Tibial artery (tissue), 1 donor: ENCODE data around the gene RAB3GAP1.

- PRO-cap = no peak
Measured at GRCh38 chr2:134717974-134718499, 763 bp downstream of the TMEM163 start.

- PRO-cap = no peak
Measured at GRCh38 chr2:134862485-134863221, 24.2 kb downstream of the ACMSD start.

DNA sequence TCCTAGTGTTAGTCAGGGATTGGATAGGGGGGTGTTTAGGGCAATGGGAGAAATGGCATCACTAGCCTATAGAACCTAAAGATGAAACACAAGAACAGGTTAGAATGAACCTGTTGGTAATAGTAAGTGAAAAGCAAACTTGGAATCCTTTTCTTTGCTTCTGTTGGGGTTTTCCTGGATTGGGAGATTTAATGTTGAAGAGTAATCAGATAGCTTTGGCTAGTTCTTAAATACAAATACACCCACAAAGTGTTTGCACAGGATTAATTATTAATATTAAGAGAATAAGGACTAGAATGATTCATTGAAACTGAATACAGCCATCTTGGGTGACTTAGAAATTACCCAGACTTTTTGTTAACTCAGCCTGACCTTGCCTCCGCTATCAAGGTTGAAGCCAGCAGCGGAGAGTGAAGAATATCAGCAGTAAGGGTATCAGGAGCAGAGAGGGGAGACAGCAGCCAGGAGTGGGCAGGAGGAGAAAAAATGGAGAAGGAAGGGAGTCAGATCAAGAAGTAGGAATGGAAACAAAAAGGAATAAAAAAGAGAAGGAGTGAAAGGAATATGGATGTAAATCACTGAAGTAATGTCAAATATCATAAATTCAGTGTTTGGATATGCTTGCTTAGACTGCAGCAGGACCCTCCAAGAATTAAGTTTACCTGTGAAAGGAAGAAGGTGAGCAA lies 14.5 kb downstream of the CCNT2 start:
- PRO-cap = no peak

DNA sequence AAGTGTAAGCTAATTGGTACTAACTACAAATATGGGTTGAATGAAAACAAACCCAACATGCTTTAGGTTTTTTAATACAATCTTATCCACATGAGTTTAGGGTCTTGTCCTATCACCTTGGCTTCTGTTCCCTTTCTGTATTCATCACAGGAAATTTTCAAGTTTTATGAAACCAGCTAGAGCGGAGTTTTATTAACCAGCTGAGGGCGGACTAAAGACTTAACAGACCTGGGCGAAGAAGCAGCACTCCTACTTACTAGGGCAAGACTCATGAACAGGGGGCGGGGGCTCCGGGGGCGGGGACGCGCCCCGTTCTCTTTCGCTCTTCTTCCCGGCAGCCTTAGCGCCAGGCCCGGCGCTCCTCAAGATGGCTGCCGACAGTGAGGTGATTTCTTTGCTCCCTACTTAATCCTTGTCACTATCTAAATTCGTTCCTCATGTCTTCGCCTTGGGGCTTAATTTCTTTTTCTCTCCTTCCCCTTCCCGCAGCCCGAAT lies at the start of gene RAB3GAP1:
TSS of gene RAB3GAP1 (plus strand) at position 352 of the 496 bp plus-strand sequence.
- PRO-cap = unidirectional peak, plus-strand start at position 343 of the sequence

- PRO-cap = no peak
Measured at GRCh38 chr2:135762347-135762985, 20.8 kb downstream of the UBXN4 start.

GRCh38 chr2:136013796-136014382 lies 28.5 kb upstream of the DARS1 start:
- PRO-cap = no peak

GRCh38 chr2:136024890-136026214 lies 39.9 kb upstream of the DARS1 start:
- PRO-cap = no peak

DNA sequence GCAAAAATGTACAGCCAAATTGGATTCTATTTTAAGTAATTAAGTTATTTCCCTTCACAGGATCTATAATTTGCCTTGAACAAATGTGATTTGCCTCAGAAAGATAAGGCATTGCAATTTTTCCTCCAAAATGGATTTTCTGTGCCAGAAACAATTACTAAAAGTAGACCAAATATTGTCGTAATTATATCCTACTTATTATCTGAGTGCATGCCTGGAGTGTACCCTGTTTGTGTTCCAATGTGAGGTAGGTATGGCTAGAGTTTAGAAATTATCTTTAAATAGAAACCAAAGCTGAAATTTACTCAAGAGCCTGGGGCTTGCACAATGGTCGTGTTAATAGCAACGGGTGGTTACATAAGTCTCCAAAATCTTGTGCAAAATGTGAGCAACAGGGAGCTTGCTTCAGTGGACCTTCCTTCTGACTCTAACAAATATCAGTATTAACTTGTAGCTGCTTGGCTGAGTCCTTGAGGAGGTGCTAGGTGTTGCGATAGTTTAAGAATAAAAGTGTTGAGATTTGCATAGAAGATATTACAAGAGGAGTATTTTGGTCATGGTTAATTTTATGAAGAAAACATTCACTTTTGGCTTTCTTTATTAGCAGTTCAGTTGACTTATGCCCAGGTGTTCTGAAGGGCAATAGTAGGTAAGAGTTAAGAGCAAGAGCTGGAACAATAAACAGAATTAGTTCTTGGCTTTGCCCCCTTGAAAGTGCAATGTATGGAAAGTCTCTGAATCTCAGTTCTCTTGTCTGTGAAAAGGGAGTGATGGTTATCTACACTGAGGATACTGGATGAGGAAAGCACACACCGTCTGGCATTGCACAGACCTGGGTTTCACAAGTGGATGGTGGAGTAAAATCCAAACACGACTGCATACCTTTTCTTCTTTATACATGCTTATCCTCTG lies 4.6 kb downstream of the CXCR4 start:
- PRO-cap = no peak

DNA sequence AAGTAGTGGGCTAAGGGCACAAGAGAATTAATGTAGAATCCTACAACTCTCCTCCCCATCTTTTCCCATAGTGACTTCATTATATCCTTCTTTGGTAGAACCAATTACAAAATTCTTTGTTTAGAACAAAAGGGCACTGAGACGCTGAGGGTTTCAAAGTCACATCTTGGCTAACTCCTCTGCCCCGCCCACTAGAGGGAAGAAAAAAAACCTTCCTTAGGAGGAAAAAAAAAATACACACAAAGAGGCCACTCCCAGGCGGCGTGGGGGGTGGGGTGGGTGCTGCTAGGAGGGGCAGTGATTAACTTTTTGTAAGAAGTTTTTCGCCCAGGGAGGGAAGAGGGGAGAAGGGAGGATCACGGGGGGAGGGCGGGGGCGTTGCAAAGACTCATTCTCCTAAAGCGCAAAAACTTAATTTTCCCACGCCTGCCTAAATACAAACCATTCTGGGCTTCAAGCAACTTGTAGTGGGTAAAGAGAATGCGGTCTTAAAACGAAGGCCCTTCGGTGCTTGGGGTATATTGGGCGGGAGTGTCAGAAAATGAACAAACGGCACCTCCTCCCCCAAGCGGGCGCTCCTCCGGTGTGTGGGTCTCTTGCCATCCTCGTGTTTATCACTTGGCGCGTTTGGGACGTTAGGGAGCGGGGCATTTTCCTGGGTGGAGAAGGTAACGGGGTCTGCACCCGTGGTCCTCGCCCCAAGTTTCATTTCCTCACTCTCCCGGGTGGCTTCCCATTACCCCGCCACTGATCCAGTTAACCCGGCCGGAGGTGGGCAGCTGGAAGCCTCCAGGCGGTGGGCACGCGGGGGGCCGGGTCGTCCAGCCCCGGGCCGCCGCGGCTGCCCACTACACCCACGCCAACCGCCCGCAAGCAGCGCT lies 1.7 kb downstream of the CXCR4 start:
- PRO-cap = no peak

DNA sequence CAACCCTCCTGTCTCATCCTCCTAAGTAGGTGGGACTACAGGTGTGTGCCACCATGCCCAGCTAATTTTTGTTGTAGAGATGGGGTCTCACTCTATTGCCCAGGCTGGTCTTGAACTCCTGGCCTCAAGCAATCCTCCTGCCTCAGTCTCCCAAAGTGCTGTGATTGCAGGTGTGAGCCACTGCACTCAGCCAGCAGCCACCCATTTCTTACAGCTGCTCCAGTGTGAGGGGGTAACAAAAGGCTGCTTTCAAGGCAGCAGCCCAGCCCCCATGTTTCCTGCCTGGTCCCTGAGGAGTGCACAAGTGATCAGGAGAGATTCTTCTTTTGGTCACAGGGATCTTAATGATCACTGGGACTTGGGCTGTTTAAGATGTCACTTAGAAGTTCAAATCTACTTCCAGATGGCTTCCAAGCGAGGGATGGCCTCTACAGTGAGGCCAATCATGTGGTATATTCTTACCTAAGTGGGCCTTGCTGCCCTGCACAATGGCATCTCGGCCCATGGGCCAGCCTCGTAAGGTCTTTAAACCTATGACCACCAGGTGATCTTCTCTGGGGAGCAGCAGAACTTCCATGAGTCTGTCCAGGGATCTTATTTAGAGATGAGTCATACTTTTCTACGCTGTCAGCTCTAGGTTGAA lies 15.3 kb upstream of the CXCR4 start:
- PRO-cap = no peak

GRCh38 chr2:136136715-136137372 lies 18.9 kb upstream of the CXCR4 start:
- PRO-cap = no peak

DNA sequence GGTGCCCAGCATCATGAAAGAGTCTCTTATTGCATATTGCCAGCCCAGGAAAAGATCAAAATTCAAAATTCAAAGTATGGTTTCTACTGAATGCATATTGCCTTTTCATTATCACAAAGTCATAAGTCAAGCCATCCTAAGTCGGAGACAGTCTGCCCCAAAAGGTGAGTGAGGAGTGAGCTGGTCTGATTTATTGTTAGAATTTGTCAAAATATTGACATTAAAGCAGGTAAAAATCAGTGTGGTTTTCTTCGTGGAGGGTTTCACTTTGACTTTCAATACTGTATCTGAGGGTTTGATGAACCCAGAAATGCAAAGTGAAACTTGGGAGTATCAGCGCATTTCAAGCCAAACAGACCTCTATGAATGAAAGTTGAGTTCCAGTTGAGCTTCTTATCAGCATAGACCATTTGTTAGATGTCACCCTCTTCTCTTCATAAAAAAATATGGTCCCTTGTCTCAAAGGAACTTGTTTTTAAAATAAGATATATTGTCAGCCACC lies 21.6 kb upstream of the CXCR4 start:
- PRO-cap = no peak

DNA sequence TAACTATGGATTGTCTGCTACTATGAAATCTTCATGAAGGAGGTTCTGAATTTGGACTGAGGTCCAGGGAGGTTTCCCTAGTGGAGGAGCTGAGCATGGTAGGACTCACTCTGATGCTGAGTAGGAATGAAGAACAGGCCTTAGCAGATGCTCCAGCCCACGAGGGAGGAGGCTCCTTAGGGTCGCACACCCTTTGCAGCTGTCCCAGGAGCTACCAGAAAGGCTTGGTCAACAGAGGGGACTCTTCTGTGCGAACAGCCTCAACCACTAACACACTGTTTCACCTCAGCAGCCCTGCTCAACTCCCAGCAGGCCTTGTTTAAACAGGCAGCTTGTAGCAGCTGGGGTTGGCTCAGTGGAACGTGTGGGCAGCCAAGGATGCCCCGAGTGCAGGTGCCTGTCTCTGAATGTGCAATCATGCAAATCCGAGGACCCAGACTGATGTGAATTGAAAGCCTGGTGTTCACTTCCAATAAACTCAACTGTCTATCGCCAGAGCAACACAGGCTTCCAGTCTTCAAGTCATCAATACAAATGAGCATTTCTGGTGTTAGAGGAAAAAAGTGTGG lies 88.6 kb upstream of the CXCR4 start:
- PRO-cap = no peak

DNA sequence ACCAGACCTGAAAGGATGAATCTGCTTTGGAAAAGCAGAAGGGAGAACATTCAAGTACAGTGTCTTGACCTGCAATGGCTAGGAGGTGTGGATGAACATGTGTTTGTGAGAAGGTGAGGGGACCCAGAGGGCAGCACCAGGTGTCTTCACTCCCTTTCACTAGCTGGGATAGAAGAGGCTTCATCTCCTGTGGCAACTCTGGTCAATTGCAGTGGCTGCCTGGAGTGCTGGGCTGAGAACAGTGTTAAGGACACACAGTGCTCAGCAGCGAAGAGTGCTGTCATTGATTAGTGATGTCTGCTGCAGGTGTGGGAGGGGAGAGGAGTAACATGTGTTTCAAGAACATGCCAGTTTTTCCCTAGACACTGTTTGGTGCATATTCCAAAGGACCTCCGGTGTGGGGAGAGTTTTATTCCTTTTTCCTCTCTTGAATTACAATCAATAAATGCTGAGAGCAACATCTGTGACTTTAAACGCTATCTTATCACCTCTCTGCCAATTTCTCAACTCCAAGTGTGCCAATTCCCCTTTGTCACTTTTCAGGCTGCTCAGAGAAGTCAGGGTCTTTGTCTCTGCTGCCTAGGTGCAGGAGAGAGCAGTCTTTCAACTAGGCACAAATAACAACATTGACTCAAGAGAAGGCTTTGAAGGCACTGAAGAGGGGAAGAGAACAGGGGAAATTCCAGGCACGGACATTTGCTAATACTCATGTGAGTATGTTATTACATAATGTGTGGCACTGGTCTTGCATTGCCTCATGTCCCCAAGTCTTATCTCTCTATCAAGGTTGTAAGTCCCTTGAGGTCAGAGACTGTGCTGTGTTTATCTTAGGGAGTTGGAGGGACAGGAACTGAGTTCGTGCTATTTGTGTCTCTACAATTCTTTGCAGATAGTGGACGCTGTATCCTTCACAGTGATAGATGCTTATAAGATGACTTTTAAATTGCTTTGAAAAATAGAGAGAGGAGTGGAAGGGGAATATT lies 96.1 kb upstream of the CXCR4 start:
- PRO-cap = no peak

DNA sequence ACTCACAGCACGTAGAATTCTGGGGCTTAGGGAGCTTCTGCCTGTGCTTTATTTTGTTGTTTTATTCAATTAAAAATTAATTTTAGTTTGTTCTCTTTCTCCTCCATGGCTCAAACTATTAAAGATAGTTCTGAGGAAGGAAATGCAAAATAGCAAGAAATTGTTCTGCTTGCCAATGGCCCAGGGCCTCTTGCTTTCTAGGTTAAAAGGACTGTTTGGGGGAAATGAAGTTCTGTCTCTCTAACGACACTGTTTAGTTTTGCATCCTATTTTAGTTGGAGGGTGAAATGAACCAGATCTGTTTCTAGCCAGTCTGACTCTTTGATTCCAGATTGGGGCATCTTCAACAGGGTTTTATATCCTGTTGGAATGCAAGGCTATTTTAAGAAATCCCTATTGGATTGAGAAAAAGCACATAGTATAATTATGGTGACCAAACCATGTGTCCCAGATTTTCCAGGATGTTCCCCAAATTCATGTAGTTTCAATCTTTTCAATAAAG lies 114.8 kb upstream of the CXCR4 start:
- PRO-cap = no peak

DNA sequence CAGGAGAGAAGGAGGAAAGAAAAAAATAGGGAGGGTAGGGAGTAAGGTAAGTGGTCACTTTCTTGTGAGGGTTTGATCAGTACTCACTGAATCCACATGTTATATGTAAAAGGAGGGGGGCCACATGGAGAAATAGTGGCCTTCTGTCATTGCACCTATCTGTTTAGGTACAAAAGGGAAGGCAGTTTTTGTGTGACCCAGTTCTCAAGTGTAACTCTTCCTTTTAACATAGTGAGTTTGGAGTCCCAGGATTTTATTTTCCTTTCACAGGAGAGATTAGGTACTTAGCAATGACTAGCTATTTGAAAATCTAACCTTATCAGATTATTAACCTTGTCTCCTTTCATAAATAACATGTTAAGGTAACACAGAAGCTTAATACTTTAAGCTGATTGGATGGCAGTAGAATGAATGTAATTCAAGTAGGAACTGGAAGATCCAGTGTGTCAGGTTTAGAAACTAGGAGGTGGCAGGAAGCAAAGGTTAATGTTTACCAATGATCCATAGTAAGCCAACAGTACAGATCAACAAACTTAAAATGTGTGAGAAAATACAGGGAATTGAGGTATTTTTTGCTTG lies 11.1 kb downstream of the HNMT start:
- PRO-cap = no peak

- PRO-cap = no peak
Measured at GRCh38 chr2:137993141-137993584, 28.9 kb downstream of the HNMT start.

- PRO-cap = no peak
Measured at GRCh38 chr2:138275775-138276421, 225.7 kb upstream of the SPOPL start.

DNA sequence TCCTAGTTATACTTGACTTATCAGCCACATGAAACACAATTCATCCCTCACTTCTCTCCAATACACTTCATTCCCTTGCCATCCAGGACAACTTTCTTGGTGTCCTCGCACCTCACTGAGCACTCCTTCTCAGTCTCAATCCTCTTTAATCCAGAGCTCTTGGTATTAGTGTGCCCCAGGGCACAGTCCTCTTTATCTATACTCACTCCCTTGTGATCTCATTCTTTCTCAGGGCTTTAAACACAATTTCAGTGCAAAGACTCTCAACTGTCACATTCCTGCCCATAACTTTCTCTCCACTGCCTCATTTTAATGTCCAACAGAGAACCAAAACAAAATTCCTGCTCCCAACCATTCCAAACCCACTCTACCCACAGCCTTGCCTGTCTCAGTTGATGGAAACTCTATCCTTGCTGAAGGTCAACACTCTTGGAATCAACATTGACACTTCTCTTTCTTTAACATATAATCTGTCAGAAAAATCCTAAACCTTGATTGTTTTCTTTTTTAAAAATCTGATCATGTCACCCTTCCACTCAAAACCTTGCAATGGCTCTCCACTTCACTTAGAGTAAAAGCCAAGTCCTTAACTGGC lies 60.7 kb upstream of the SPOPL start:
- PRO-cap = no peak

DNA sequence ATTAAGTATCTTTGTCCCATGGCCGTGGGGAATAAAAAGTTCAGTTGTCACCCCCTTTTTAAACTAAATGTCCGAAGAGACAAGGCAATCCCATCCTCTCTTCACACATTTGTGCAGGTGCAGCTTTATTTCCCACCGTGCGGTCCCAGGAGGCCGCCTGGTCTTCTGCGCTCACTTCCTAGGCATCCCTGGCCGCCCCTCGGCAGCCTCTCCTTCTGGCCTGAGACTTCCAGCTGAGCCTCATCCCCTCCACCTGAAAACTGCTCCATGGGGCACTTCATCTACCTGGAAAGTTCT lies 588 bp upstream of the SPOPL start:
- PRO-cap = no peak